ENCODE data around the genes PRR20E and DIAPH3.

DNA sequence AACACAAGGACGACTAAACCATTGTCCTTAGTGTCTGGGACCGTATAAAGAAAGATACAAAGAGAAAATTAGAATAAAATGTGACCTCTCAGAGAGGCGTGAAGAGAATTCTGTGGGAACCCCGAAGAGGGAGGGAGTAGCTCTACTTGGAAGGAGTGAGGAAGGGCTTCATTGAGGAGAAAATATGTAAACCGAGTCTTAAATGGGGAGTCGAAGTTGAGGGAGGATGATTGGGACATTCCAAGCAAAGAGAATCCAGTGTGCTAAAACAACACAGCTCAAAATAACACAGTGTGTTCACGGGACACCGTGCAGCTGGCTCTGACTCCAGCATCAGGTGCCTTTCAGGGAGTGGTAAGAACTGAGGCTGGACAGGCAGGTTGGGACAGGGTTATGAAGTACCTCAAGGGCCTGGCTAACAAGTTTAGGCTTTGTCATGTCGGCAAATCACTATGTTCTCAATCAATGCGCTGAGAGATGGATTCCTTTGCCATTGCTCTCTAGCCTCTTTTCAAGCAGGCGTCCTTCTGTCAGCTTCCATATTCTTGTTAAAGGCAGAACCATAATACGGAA, 27.6 kb upstream of the WDFY2 start:
- PRO-cap, 4 experiments, result no peak in any of the 4 experiments
- RAMPAGE, long total RNA, 2 experiments, result no peak in any of the 2 experiments

DNA sequence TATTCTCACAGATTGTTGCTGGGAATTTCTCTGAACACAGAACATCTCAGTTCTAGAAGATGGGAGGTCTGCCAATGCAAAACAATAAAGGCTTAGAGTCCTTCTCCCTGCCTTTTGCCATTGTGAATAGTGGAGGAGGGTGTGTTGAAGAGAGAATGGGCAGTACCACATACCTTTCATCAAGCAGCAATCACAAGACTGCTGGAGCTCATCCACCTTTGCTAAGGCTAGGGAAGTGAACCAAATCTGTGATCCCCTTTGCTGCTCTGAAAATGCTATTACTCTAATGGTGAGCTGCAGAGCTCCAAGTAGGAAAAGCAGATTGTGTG, 34.4 kb downstream of the WDFY2 start:
- PRO-cap, 4 experiments, result no peak in any of the 4 experiments
- RAMPAGE, long total RNA, 2 experiments, result no peak in any of the 2 experiments

- PRO-cap, 4 experiments, result no peak in any of the 4 experiments
- RAMPAGE, long total RNA, 2 experiments, result no peak in any of the 2 experiments
Observed at GRCh38 chr13:51637848-51638412, 53.7 kb downstream of the WDFY2 start.

- PRO-cap, 4 experiments, result no peak in any of the 4 experiments
- RAMPAGE, long total RNA, 2 experiments, result no peak in any of the 2 experiments
Observed at GRCh38 chr13:51772604-51773190, 31.3 kb downstream of the DHRS12 start.

- PRO-cap, 4 experiments, result no peak in any of the 4 experiments
- RAMPAGE, long total RNA, 2 experiments, result no peak in any of the 2 experiments
Observed at GRCh38 chr13:51802725-51803286, 1.2 kb downstream of the DHRS12 start.

GRCh38 chr13:51851189-51851600, 6.2 kb upstream of the TMEM272 start:
- PRO-cap, 4 experiments, result no peak in any of the 4 experiments
- RAMPAGE, long total RNA, 2 experiments, result no peak in any of the 2 experiments

DNA sequence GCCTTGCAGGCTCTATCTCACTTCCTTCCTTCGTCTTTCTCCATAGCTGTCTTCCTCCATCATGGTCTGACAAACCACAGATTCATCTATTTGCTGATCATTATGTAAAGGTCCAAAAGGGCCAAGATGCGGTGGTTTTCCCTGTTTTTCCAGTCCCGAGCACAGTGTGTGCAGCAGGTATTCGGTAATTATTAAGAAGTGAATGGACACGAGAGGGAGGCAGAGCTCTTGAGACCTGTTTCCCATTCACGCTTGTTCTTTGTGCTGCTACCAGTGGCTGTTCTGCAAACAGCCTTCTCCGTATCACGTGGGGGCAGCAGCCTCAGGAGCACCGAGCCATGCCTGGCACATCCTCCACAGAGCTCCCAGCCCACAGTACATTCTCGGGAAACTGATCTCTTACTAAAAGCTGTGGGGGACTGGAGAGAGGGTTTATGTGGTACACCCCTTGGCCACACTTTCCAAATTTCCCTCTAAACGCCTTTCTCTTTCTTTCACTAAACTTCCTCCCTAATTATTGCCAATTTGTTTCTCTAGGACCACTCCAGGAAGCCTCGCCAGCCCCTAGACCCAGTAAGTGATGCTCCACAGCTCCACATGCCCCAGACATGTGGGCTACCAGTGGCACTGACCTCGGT, 50.4 kb downstream of the CCDC70 start:
- PRO-cap, 4 experiments, result no peak in any of the 4 experiments
- RAMPAGE, long total RNA, 2 experiments, result no peak in any of the 2 experiments

GRCh38 chr13:51998579-51998942, 12.7 kb downstream of the ATP7B start:
- PRO-cap, 4 experiments, result peak in 4 of 4 experiments; most common plus-strand start chr13:51998876 (in 4); most common minus-strand start chr13:51998822 (in 1)
- RAMPAGE, long total RNA, 2 experiments, result no peak in any of the 2 experiments

DNA sequence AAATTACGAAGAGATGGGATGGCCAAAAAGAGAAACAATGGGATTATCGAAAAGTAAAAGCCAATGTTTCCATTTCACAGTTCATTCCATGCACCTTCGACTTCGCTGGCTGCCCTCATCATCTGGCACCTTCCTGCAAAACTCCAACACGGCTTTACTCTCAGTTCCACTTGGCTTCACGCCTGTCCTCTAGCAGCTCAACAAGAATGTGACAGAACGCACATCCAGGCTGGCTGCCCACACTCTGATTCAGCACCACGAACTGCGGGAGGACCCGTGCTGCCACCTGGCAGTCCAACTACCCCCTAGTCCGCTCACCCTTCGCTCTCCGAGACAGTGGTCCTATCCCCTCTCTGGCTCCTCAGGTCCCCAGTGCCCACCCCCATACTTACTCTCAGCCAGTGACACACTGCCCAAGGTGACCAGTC, 11.7 kb downstream of the ATP7B start:
- PRO-cap, 4 experiments, result peak in 4 of 4 experiments; most common plus-strand start position 252 of the sequence (in 2); most common minus-strand start position 124 of the sequence (in 4)
- RAMPAGE, long total RNA, 2 experiments, result no peak in any of the 2 experiments

- PRO-cap, 4 experiments, result peak in 3 of 4 experiments; most common plus-strand start chr13:52030147 (in 3)
- RAMPAGE, long total RNA, 2 experiments, result no peak in any of the 2 experiments
Observed at GRCh38 chr13:52030044-52030371, 5.5 kb downstream of the UTP14C start.

DNA sequence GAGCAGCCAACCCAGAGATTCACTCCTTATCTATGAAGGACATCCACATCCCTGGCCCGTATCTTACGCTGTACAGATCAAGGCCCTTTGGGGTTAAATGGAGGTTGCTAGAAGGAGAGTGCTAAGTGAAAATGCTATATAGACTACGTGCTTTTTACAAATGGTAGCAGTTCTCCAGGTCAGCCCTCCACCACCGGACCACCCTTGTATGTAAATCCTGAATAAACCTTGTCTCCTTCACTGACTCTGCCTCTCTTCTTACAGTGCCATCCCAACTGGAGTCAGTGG, 1.8 kb upstream of the SUGT1 start:
- PRO-cap, 4 experiments, result no peak in any of the 4 experiments
- RAMPAGE, long total RNA, 2 experiments, result no peak in any of the 2 experiments

- PRO-cap, 4 experiments, result no peak in any of the 4 experiments
- RAMPAGE, long total RNA, 2 experiments, result no peak in any of the 2 experiments
Observed at GRCh38 chr13:52880289-52880672, 31.8 kb upstream of the PCDH8 start.

- PRO-cap, 4 experiments, result no peak in any of the 4 experiments
- RAMPAGE, long total RNA, 2 experiments, result no peak in any of the 2 experiments
Observed at GRCh38 chr13:55293460-55293659, 1847.4 kb upstream of the PRR20A start.

GRCh38 chr13:55660680-55661052, 1480.1 kb upstream of the PRR20A start:
- PRO-cap, 4 experiments, result no peak in any of the 4 experiments
- RAMPAGE, long total RNA, 2 experiments, result no peak in any of the 2 experiments

GRCh38 chr13:57166924-57167317, at the start of gene PRR20E:
PRR20E (plus strand) TSS chr13:57167197.
- PRO-cap, 4 experiments, result no peak in any of the 4 experiments
- RAMPAGE, long total RNA, 2 experiments, result no peak in any of the 2 experiments

- PRO-cap, 4 experiments, result peak in 3 of 4 experiments; most common plus-strand start chr13:57633703 (in 3); most common minus-strand start chr13:57633587 (in 2)
- RAMPAGE, long total RNA, 2 experiments, result no peak in any of the 2 experiments
Observed at GRCh38 chr13:57633233-57633881, 1.8 kb downstream of the PCDH17 start.

GRCh38 chr13:57634197-57635201, 3.0 kb downstream of the PCDH17 start:
- PRO-cap, 4 experiments, result no peak in any of the 4 experiments
- RAMPAGE, long total RNA, 2 experiments, result no peak in any of the 2 experiments

DNA sequence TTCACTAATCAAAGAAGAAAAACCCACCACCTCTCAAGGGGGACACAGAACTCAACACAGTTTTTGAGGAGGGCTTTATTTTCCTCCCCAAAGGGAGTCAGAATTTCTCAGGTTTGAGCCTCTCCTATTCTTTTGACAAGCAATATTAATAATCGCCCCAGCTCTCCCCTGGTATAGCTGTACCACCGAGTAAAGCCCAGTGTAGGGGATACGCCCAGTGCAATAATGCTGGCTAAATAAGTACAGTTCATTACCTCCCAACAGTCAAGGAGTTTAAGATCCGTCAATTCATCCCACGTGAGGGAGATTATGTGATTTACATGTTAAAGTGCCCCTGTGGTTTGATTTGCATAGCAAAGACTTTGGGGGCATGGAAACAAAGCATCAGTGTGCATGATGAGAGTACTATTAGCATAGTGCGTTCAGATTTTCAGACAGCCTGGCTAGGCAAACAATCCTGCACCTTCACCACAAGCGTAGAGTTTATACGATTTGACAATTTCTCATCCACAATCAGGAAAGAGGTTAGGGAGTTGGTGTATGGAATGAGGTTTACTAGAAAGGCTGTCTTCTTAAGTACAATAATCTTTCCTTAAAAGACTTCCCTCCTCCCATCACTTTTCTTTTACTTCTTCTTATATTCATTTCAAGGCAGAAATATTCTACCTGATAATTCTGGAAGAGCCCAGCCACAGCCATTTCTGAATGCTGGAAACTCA, 754.0 kb downstream of the DIAPH3 start:
- PRO-cap, 4 experiments, result no peak in any of the 4 experiments
- RAMPAGE, long total RNA, 2 experiments, result no peak in any of the 2 experiments

GRCh38 chr13:59458860-59459606, 704.7 kb downstream of the DIAPH3 start:
- PRO-cap, 4 experiments, result peak in 2 of 4 experiments; most common plus-strand start chr13:59459107 (in 1); most common minus-strand start chr13:59458969 (in 2)
- RAMPAGE, long total RNA, 2 experiments, result no peak in any of the 2 experiments

GRCh38 chr13:60163698-60164847, at the start of gene DIAPH3:
DIAPH3 (minus strand) TSS chr13:60163928.
- PRO-cap, 4 experiments, result peak in 4 of 4 experiments; most common plus-strand start chr13:60164093 (in 2); most common minus-strand start chr13:60163924 (in 2)
- RAMPAGE, long total RNA, 2 experiments, result start-site peak on the minus strand in 2 of 2 experiments, at chr13:60163889-60163945 at its widest, 25 to 40 reads per replicate

Measured in right lobe of liver (tissue), 4 donors.